AG04449 (cell line): ENCODE data around the gene TPRG1L.

- RRBS = 81% methylated on average over 4 of the region's 15 CpGs
Measured at GRCh38 chr1:3599561-3599846, 11.8 kb downstream of the MEGF6 start.

DNA sequence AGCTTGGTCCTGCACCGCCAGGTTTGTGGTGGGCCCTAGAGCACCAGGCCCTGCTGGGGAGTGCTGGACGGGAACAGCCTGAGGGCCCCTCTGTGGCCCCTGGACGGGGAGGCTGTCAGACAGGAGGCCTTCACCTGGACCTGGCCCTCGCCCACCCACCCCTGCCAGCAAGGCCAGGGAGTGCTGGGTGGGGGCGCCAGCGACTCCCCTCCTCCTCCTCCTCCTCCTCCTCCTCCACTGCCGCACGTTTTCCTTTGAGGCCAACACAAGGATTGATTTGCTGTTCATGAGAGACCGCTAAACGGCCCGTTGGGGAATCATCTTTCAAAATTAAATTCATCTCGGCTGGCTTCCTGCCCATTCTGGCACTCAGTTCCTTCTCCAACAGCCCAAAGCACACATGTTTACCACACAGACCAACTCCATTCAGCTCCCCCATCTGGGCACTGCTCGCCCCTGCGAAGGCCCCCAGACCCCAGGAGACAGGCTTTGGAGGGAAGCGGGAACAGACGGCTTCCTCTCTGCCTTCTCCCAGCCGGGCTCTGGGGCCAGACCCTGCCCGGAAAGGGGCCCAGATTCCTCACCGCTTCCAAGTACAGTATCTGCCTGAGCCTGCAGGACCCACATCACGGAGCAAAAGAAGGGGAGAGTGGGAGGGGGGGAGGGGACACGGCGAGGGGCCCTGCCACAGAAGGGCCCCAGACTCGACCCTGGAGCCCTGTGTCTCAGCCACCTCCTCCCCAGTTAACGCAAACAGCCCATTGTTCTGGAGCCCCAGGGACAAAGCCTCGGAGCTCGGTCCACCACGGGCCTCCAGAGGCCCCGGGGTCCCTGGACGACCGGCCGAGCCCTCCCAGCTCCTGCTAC, 808 bp downstream of the MEGF6 start:
- RRBS = 1% methylated on average over 1 of the region's 31 CpGs

DNA sequence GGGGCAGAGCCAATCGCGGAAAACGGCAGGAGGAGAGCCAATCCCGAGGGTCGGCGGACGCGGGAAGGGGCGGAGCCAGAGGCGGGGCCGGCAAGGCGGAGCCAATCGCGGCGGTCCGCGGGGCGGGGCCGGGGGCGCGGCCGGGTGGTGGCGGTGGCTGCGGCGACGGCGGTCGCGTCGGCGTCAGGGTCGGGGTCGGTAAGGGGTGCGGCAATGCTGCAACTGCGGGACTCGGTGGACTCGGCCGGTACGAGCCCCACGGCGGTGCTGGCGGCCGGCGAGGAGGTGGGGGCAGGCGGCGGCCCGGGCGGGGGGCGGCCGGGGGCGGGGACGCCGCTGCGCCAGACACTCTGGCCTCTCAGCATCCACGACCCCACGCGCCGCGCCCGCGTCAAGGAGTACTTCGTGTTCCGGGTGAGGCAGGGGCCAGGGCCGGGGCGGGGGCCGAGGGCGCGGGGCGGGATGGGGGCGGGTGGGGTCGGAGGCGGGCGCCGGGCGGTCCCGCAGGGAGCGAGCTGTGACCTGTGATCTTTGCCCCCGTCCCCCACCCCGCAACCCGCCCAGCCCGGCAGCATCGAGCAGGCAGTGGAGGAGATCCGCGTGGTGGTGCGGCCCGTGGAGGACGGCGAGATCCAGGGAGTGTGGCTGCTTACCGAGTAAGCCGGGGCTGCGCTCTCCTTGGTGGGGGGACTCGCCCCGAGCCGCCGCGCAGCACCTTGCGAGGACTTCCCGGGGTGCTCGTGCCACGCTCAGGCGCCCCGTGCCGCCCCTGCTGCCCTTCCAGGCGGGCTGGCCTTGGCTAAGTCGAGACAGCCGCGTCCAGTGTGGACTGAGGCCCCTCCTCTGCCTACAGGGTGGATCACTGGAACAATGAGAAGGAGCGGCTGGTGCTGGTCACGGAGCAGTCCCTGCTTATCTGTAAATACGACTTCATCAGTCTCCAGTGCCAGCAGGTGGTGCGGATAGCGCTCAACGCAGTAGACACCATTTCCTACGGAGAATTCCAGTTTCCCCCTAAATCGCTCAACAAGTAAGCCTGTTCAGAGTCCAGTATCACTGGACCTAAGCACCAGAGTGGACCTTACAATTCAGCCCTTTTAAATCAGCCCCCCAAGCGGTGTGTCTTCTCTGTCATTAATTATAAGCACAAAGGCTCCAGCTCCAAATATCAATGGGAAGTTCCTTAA, at the start of gene TPRG1L:
TSS of gene TPRG1L (plus strand) at position 156 of the 1,187 bp plus-strand sequence.
- RRBS = 3% methylated on average over 56 of the region's 116 CpGs

GRCh38 chr1:3776878-3777661, 4.5 kb downstream of the SMIM1 start:
- RRBS = 81% methylated on average over 2 of the region's 15 CpGs

GRCh38 chr1:3787728-3788248, 8.5 kb downstream of the LRRC47 start:
- RRBS = no CpG with 5 or more reads among the region's 20 CpGs

GRCh38 chr1:3796794-3797199, 499 bp upstream of the LRRC47 start:
- RRBS = no CpG with 5 or more reads among the region's 11 CpGs

DNA sequence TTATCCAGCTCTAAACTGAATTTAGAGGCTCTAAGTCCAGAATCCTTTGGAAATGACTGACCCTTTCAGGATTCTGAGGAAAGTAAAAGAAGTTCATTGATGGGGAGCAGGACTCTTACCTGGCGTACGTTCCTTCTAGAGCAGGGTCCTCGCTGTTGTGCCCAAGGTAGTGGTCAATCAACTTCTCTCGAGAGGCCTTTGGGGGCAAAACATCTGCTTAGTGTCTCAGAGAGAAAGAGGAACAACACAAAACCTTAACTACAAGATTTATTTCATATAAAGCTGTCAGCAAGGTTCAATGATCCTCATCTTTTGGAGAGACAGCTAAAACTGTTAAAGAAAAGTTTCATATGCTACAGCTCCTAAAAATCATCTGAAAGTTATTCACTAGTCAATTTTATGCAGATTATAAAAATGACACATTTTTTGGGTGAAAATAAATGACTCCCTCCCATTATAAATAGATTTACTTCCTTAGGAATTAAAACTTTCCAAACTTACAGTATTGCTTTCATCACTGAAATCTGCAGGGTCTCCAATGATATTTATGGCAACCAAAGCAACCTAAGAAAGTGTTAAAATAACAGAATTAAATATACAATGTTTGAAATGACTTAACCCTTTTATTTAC, 12.1 kb downstream of the CEP104 start:
- RRBS = no CpG with 5 or more reads among the region's 4 CpGs

DNA sequence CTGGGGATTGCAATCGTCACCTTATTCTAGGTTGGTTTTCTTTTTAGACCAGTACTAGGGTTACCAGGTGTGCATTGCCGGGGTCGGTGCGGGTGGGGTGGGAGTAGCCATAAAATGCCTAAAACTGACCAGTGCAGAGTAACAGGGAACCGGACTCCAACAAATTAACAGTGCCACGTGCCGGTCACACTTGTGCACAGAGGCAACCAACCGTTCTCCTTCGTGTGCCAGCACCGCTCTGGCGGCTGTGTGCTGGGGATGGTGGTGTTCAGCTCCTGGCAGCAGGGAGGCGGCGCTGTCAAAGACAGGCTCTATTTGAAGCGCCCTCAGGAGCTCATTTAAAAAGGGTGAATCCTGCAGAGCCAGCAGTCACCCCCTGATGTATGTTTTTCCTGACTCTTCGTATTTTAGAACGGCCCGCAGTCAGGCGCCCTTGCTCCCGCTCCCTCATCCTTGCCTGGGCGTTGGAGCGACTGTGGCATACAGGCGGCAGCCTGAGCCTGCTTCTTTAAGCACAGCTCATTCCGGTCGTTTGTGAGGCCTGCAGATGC, 912 bp downstream of the DFFB start:
- RRBS = 34% methylated on average over 6 of the region's 24 CpGs

- RRBS = no CpG with 5 or more reads among the region's 6 CpGs
Measured at GRCh38 chr1:3903190-3903595, 3.1 kb upstream of the C1orf174 start.

DNA sequence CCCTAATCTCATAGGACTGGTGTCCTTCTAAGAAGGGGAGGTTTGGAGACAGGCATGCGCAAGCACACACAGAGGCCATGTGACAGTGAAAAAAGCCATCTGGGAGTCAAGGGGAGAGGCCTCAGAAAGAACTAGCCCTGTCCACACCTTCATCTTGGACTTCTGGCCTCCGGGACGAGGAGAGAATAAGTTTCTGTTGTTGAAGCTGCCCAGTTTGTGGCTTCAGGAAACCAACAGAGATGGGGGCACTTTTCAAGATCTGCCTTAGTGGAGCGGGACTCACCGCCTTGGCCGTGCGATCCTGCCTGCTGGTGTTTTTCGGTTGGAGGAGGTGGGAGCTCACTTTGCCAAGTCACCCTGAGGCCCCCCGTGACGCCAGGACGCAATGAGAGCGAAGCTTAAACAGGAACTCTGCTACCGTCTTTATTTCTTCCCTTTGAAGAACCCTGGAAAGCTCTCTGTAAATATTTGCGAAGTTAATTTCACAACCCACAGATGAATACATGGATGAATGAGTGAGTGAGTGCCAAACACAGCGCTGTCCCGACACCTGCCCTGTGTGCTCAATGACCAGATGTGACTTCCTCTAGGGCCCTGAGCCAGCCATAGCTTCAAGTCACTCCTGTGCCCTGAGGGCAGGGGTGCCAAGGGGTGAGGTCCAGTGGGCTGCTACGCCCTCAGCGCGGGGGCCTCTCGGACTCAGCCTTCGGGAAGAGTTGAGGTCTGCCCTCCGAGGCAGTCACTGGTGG, 42.6 kb upstream of the C1orf174 start:
- RRBS = no CpG with 5 or more reads among the region's 22 CpGs

GRCh38 chr1:3976726-3977186, 76.7 kb upstream of the C1orf174 start:
- RRBS = no CpG with 5 or more reads among the region's 25 CpGs

GRCh38 chr1:4305106-4305528, 349.3 kb upstream of the AJAP1 start:
- RRBS = no CpG with 5 or more reads among the region's 4 CpGs

DNA sequence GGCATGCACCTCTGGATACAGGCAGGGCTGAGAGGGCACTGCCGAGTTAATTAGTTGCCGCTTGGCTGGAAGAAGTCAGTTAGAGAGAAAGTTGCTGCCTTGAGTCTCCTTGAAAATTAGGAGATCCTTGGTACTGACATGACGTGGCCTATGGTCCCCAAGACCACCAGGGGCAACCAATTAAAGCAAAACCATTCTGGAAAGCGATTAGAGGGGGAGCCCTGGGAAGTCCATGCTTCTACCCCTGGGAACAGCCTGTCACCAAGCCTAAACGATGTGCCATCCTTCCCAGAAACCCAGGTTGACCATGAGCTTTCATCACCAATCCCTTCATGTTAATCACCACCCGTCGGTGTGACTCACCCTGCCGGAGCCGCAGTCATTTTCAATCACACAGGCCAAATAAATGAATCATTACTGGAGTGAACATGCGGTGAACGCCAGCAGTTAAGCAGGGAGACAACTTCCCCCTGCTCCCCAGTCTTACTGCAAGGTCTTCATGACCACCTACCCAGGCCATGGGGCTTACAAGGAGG, 308.7 kb downstream of the AJAP1 start:
- RRBS = no CpG with 5 or more reads among the region's 11 CpGs

DNA sequence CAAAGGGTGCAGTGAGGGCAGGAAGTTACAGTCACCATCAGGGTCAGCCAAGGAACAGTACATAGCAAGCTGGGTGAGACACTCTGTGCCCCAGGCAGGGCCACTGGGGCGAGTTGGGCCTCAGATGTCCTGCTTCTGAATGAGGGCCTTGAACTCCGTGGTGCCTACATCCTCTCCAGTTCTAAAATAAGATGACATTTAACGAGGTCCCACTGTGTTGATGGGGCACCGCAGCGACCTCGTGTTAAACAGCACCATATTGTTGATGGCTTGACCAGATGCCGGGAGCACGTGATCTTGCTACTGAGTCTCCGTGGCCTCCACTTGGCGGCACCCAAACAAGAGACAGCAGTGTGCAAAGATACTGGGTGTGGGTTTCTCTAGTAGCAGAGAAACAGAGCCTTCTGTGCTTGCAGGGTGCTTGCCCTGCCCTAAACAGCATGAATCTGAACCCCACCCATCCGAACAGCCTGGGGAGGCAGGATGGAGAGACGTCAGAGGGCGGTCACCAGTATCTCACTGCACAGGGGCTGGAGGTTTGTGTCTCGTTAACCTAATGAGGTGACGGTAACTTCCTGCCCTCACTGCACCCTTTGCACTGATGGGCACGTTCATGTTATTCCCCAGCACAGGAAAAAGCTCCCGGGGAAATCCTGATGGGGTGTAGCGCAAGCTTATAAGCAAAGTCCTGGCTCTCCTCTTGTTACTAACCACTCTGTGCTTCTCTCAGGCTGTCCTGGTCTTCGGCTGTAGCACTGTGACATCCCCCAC, 324.4 kb downstream of the AJAP1 start:
- RRBS = no CpG with 5 or more reads among the region's 19 CpGs

DNA sequence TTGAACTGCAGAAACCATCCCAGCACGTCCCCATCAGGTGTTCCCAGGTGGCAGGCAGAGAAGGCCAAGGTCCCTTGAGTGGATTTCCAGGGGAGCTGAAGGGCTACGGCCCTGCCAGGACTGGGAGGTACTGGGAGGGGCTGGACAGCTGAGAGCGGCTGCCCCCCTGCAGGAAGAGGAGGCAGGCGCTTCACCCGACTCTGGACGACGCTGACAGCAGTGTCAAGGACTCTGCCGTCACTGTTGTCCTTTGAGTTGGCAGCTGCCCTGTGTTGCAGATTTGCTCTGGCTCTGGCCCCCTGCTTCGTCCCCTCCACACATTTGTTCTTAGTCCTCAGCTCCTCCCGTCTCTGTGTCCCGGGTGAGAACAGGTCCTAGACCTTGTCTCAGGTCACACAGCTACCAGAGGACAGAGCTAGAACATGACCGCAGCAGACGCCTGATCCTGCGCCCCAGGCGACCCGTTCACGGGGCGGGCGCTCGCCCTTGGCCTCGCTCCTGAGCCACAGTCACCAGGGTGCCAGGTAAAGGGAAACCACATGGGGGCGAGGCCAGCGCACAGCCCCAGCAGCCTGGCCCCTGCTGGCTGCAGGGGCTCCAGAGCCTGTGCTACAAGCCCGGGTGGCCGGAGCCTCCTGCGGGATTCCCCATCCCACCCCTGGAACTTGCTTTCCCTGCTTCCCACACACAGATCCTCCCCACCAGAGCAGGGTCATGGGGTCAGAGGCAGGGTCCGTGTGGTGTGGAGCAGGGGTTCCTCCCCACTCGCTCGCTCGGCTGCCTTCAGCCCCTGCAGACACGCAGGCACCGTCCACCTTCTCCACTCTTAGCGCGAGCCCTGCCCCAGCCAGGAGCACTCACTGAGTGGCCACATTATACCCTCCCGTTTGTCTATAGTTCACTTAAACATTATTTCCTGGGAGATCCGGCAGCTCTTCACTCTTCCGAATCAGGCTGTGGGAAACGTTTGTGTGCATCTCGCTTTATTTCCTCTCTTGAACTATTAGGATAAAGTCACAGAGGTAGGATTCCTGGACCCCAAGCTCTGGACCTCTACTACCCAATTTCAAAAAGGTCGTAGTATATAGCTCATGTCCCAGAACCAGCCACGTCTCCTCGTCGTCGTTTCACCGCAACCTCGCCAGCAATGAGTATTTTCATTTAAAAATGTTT, 10.8 kb upstream of the NPHP4 start:
- RRBS = no CpG with 5 or more reads among the region's 46 CpGs

DNA sequence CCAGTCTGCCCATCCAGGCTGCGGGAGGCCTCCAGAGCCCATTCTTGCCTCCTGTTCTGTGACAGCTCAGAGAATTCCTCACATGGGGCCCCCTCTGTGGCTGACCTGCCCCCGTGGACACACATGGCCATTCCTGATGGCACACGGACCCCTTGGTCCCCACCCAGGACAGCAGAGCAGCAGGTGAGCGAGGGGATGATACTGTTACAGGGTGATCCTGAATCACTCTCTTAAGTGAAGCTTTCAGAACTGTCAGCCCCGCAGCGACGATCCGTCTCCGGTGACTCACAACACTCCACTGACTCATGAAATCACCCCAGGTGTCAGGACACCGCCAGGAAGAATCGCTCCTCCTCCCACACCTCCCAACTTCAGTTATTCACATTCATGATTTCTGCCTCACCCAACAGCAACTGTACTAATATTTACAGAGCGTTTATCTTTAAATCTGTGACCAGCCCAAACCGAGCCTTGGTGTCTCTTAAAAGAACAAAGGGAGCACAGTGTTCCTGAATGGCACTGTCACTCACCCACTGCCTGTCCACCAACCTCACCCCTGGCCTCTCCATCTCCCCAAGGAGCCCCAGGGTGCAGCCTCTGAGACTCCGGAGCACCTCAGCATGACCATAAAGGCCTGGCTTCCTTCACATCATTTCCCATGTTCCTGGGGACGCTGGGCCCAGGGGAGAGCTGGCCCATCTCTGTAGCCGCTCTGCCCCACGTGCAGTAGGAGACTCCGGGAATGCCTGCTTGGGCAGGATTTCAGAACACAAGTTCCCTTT, 22.3 kb downstream of the CHD5 start:
- RRBS = no CpG with 5 or more reads among the region's 18 CpGs

DNA sequence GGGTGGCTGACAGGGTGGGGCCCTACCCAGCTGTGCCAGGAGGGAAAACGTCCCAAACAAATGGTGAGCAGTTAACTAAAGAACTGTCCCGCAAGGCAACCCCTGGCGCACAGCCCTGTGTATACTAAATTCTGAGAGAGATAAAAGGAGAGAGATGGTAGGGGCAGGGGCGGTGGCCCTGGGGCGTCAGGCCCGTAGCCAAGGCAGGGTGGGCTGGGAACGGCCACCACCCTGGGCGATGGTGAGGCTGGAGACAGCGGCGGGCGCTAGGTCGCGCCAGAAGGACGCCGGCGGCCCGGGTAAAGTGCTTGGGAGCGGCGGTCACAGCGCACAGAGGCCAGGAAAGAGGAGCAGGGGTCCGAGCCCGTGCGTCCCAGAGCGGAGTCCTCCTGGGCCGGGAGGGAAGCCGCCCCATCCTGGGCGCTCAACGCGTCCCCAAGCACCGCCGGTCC, 1.1 kb downstream of the CHD5 start:
- RRBS = 3% methylated on average over 7 of the region's 31 CpGs

GRCh38 chr1:6183032-6183504, 2.9 kb upstream of the CHD5 start:
- RRBS = no CpG with 5 or more reads among the region's 11 CpGs

- RRBS = 3% methylated on average over 46 of the region's 107 CpGs
Measured at GRCh38 chr1:6245337-6246689, 1.8 kb downstream of the HES3 start.

DNA sequence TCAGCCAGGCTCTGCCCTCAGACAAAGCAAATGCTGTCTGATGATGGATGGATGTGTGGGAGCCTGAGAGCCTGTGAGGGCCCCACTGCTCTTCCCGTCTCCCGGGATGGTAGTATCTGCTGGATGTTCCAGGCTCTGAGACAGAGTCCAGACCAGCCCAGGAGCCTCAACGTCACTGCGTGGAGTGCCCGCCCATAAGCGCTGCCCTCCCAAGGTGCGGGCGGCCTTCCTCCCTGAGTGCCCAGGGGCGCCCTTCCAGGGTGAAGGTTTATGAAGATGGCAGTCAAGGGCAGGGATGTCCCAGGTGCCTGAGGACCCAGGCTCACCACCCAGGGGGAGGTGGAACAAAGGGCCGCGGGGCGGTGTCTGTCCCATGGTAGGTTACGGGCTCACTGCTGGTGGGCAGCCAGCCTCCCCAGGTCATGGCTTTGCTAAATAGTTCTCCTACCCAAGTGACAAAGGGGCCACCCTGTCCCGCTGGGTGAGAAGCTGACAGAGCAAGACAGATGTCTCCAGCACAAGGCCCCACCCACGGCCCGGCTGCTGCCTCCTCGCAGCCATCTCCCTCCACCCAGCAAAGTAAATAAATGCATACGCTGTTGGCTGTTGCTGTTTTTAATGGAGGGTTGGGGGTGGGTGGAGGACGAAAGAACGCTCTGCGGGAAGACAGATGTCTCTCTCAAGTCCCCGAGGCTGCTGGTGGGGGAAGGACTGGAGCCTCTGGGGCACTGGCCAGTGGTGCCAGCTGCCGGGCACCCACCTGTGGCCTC, 9.0 kb upstream of the GPR153 start:
- RRBS = no CpG with 5 or more reads among the region's 23 CpGs